ENCODE data around the genes DMAC2 and ERICH4.

DNA sequence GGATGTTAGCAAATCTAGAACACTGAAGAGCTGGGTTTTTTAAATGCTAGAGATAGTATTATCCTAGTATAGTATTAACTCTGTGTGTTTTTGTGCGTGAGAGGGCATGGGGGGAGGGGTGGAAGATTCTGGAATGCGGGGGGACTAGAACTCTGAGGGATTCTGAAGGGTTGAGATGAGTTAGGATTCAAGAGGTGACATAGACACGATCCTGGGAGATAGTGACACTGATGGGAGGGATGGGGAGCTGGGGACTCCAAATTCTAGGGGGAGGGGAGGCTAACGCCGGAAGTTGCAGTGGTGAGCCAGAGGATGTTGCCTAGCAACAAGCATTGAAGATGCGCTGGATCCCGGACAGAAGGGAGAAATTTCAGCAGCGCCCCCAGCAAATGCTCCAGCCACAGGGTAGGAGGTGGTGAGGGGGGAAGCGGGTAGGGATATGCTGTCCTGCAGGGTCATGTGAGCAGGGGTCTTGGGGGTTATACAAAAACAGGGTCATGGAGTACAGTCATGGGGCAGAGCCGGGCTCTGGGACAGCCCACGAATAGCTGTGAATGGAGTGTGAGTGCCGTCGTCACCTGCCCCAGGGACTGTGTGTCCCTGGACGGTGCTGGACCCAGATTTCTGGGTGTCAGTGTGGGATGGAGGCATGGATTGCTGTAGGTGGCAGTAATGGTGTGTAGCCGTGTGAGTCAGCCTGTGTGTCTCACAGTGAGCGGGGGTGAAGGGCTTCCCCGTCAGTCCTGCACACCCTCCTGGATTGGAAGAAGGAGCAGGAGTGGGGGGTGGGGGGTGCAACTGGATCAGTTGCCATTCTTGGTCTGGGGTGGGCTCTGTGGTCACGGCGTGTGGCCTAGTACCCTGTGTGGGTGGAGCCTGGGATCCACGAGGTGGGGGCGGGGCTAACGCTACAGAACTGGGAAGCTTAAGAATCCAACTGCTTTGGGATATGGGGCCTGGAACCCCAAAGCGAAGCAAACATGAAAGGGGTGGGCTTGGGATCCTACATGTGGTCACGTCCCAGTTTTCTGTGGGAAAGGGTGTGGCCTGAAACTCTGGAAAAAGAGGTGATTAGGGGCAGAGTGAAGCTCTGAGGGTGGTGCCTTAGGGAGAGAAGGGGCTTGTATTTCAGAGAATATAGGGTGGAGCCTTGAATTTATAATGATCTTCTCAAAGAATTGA lies 6.6 kb upstream of the LTBP4 start:
- RRBS = 23% methylated on average over 3 of the region's 24 CpGs

- RRBS = no CpG with 5 or more reads among the region's 30 CpGs
Observed at GRCh38 chr19:40614542-40615305, 13.6 kb downstream of the LTBP4 start.

- RRBS = 93% methylated on average over 5 of the region's 18 CpGs
Observed at GRCh38 chr19:40622202-40622767, 21.1 kb downstream of the LTBP4 start.

DNA sequence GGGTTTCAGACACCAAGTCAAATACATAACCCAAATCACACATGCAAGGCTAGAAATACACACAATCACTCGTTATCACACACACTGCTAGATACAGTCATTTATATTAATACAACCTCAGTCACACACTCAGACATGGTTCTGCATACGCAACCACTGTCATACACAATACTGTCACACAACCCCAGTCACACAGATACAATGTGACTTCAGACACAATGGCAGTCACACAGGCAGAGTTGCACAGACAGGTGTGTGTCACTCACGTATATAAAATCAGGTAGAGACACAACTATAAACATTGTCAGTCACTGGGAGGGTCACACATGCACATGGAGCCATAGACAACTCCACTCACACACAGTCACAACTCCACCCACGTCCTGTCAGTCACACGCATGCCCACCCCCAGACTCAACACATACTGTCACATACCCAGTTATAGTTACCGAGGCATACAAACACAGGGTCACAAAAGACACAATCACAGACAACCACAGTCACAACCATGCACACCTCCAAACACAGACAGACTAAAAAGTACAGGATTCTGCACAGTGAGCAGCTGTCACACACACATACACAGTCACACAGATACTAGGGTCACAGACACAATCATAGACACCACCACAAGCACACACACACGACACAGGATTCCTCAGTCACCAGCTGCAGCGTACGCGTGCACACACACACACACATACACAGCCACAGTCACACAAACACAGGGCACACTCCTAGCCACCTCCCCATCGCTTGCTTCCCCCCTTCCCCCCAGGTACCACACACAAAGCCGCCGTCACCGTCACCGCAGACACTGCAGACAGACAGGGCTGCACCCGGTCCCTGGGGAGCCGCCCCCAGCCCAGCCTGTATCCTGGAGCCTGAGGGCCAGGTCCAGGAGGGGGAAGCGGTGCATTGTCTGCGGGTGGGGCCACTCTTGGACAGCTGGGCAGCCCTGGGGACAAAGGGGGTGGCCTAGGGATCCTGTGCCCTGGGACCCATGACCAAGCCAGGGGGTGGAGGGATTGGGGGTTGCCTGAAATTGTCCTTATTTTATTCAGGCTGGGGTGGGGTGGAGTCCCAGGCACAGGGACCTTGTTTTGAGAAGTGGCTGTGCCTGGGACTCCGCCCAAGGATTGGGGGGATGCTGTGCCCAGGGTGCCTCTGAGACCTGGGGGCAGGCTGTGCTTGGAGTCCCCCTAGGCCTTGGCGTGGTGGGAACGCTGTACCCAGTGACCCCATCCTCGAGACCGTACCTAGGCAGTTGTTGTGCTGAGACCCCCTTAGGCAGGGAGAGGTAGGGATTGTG lies 1.2 kb downstream of the NUMBL start:
- RRBS = no CpG with 5 or more reads among the region's 24 CpGs

DNA sequence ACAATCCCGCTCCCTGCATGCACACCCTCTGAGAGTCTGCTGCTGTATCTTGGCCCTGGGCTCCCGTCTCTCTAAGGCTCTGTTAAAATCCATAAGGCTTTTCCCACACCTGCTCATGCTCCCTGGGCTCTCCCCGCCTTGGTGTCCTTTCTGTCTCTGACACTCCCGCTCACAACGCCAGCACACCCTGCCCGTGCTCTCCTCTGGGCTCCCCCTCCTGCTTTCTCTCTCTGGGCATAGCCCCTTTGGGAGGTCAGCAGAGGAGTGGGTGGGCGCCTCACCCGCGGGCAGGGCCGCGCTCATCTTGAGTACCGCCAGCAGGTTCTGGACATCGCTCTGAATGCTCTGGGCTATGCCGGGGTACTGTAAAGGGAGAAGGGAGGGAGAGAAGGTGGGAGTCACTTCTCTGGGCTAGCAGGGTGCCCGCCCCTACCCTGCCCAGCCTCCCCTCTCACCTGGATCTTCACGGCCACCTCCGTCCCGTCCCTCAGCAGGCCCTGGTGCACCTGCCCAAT lies 12.9 kb upstream of the NUMBL start:
- RRBS = no CpG with 5 or more reads among the region's 18 CpGs

- RRBS = no CpG with 5 or more reads among the region's 15 CpGs
Observed at GRCh38 chr19:40744485-40745254, 5.6 kb downstream of the ACTMAP start.

DNA sequence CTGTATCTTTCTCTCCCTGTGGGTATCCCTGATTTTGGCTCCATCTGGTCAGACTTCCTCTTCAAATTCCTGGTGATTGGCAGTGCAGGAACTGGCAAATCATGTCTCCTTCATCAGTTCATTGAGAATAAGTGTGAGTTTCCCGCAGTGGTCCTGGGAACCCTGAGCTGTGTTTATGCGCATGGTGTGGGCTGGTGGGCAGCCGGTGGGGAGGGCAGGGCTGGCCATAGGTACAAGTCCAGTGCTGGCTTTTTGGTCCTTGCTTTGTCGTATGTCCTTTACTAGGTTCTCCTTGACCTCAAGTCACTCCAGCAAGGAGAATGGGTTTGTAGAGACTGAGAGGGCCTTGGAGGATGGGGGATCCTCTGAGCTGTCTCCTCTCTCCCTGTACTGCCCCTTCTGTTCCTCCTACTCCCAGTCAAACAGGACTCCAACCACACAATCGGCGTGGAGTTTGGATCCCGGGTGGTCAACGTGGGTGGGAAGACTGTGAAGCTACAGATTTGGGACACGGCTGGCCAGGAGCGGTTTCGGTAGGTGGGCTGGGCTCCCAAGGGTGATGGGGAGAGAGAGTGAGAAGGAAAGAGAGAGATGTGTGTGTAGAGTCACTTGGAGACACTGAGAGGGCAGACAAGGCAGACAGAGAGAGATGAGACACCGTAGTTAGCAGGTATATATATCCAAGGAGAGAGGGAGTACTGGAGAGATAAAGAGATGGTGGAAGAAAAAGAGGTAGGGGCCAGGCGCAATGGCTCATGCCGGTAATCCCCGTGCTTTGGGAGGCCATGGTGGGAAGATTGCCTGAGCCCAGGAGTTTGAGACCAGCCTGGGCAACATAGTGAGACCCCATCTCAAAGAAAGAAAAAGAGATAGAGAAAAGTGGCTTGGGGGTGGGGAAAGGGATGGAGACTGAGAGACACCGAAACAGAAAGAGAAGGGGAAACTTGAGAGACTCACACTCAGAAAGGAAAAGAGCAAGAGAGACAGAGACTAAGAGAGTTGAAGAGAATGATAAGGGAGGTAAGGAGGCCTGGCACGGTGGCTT lies 2.2 kb downstream of the RAB4B start:
- RRBS = no CpG with 5 or more reads among the region's 17 CpGs

- RRBS = no CpG with 5 or more reads among the region's 9 CpGs
Observed at GRCh38 chr19:40803341-40804354, 4.7 kb downstream of the EGLN2 start.

GRCh38 chr19:40807497-40808092 lies 8.6 kb downstream of the EGLN2 start:
- RRBS = no CpG with 5 or more reads among the region's 6 CpGs

DNA sequence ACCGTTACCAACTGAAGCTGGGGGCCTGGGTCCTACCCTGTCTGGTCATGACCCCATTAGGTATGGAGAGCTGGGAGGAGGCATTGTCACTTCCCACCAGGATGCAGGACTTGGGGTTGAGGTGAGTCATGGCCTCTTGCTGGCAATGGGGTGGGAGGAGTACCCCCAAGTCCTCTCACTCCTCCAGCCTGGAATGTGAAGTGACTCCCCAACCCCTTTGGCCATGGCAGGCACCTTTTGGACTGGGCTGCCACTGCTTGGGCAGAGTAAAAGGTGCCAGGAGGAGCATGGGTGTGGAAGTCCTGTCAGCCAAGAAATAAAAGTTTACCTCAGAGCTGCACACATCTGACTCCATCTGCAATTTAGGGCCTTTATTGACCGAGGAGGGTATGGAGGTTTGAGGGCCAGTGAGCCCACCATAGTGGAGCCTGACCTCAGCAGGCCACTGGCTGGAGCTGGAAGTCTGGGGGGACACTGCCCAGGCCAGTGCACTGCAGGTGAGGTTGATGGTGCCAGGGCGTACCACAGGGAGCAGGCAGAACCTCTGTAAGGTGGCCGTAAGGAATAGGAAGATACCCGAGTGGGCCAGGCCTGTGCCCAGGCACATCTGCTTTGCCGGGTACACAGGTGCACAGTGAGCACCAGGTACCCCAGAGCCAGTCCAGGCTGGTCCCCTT lies 9.2 kb downstream of the EGLN2 start:
- RRBS = no CpG with 5 or more reads among the region's 6 CpGs

GRCh38 chr19:40833783-40834044 lies 16.5 kb downstream of the CYP2A6 start:
- RRBS = no CpG with 5 or more reads among the region's 3 CpGs

DNA sequence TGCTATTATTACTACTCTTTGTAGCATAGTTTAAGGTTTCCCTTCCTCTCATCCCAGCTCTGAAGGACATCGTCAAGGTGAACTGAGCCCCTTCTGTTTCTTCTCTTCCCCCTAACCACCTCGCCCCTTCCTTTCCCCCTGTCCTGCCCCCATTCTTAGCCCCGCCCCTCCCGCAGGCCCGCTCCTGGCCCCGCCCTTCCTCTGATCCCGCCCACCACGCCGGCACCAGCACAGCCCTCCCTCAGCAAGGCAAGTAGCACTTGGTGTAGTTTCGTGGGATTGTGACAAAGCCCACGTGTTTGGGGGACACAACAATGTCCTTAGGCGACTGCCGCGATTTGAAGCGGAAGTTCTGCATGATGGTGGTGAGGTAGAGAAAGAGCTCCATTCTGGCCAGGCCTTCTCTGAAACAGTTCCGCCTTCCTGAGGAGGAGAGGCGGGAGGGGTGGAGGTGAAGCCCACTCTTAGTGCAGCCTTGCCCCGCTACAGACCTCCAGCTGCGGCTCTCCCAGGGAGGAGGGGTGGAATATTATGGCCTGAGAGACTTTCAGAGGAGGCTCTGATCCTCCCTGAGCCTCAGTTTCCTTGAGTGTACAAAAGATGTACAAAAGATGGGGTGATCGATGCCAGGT lies 26.3 kb upstream of the CYP2A7 start:
- RRBS = no CpG with 5 or more reads among the region's 20 CpGs

DNA sequence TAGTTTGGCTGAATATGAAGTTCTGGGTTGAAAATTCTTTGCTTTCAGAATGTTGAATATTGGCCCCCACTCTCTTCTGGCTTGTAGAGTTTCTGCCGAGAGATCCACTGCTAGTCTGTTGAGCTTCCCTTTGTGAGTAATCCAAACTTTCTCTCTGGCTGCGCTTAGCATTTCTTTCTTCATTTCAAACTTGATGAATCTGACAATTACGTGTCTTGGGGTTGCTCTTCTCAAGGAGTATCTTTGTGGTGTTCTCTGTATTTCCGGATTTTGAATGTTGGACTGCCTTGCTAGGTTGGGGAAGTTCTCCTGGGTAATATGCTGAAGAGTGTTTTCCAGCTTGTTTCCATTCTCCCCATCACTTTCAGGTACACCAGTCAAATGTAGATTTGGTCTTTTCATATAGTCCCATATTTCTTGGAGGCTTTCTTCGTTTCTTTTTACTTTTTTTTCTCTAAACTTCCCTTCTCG lies 21.3 kb upstream of the CYP2B6 start:
- RRBS = no CpG with 5 or more reads among the region's 6 CpGs

DNA sequence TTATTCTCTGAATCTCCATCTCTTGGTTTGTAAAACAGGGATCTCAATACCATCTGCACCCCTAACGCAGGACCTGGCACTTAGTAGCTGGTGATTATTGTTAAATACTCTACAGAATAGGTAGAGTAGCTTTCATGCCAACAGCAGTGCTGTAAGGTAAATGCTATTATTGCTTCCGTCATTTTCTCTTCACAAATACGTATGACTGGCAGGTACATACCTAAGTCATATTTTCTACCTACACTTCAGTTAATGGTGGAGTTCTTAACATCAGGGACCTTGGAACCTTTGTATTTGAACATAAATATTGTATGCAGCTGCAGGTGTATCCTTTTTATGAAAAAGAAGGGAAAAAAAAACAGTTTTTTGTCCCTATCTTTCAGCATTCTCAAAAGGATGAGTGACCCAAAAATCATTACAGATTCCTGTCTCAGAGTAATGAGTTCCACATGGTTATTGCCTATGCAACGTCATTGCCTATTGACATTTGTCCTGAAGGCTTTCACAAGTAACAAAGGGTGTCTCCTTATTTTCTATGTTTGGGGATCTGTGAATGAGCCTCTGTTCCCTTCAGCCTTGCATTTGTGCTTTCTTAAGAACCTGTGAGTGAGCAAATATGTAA lies 14.8 kb upstream of the CCDC97 start:
- RRBS = no CpG with 5 or more reads among the region's 4 CpGs

DNA sequence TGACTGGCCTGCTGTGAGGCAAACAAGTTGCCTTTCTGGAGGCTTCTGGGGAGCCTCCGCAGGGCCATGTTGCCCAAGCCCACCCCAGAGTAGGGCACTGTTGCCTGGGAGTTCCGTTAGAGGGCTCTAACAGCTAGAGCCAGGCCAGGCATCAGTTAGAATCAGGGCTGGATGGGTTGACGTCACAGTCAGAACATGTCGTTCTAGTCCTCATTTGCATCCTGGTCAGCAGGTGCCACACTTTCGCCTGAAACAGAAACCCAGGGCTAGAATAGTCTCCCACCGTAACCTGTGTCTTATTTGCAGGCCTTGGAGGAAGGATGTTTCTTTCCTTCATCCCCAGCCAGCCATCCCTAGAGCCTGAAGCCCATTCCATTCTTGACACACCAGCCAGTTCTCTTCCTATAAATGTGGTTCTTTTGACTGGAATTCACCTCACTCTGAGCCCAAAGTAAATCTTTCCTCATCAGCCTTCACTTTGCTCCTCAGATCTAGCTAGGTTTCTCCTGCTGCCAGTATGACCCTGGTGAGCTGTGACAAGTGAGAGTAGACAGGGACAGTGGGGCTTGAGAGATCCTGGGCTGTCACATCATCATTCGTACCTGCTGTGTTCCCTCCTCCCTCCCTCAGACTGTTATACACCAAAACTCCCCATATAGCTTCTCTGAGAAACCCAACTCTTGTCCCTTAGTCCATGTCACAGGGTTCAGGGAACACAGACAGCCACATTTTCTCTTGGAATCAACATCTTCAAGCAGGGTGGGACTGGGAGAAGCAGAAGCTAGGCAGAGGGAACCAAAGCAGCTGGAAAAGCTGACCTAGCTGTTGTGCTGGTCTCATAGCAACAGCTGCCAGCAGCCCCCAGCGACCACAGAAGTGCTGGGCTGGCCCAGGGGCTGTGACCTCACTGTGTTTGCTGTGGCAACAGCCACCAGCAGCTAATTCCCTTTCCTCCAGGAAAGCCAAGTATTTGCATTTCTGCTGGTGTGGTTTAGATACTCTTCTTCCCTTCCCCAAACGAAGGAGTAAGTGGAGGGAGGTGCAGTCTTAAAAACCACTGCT lies 12.1 kb upstream of the CCDC97 start:
- RRBS = no CpG with 5 or more reads among the region's 9 CpGs

DNA sequence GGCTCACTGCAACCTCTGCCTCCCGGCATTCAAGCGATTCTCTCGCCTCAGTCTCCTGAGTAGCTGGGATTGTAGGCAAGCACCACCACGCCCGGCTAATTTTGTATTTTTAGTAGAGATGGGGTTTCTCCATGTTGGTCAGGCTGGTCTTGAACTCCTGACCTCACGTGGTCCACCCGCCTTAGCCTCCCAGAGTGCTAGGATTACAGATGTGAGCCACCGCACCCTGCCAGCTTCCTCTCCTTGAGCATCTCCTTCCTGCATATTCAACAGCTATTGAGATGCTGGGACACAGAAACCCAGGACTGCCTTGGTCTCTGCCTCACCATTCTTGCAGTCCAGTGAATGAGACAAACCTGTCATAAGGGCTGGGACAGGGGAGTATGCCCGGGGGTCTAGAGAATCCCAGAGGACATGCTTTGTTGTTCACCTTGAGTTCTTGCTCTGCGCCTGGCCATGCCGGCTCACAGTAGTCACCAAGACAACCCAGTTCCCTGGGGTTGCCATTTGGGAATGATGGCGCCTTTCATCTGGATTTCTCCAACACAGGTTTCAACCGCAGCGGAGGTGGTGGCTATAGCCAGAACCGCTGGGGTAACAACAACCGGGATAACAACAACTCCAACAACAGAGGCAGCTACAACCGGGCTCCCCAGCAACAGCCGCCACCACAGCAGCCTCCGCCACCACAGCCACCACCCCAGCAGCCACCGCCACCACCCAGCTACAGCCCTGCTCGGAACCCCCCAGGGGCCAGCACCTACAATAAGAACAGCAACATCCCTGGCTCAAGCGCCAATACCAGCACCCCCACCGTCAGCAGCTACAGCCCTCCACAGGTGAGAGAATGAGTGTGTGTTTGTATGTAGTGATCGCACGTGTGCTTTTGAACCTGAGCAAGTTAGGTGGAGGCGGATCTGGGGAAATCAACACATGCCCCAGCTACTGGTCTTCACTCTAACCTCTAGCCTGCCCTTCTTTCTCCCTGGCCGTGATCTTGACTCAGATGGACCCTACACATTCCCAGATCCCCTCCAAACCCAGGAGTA lies 6.2 kb upstream of the CCDC97 start:
- RRBS = 96% methylated on average over 3 of the region's 27 CpGs

DNA sequence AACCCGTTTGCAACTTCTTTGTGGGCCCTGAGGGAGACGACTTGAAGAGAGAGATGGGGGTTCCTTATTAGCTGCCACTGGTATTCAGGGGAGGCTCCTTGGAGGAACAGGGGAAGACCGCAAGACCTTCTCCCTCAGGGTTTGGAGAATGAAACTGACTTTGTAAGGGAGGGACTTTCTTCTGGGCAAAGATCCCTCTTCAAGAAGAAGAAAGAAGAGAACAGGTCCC lies 439 bp downstream of the BCKDHA start:
- RRBS = no CpG with 5 or more reads among the region's 3 CpGs

GRCh38 chr19:41439433-41440292 lies at the start of gene DMAC2:
DMAC2 (minus strand) TSS chr19:41439912.
- RRBS = no CpG with 5 or more reads among the region's 44 CpGs

GRCh38 chr19:41442873-41443315 lies at the start of gene ERICH4:
ERICH4 (plus strand) TSS chr19:41443156.
- RRBS = no CpG with 5 or more reads among the region's 5 CpGs

All from AG08470 (cell line).